ENCODE measurements around a stretch of chr17.

- PRO-cap, 2 experiments = no peak in any of the 2 experiments
Measured at GRCh38 chr17:19263329-19263933, 26.3 kb downstream of the EPN2 start.

GRCh38 chr17:19264577-19265040 is 27.4 kb downstream of the EPN2 start:
- PRO-cap, 2 experiments = no peak in any of the 2 experiments

DNA sequence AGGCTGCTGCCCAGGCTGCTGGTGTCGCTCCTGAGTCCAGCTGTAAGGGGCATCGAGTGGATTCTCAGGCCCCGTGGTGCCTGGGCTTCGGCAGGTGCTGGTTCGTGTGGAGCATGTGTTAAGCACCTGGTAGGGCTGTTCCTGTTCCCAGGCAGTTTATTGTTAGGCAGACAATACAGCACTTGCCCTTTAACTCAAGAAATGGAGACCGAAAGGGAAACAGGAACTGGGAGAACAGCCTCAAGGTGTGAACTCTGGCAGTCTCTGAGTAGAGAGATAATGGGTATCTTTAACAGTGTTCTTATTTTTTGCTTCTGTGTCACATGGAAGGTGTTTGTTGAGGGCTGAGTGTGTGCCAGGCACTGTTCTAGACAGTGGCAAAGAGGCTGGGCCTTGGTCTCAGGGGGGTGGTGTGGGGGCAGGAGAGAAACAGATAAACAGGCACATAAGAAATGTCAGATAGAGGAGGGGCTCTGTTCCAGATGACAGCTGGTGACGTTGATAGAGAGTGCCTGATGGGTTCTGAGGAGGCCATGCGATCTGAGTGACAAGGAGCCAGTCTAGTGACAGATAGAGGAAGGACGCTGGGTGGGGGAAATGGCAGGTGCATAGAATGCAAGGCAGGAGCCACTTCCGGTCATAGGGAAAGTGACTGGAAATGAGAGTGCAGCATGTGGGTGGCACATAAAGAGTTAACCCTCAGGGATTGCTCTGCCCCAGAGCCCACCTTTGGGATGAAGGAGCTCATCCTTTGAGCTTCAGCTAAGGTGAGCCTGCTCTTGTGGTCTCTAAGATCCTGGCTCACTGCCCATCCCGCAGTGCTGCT is 33.8 kb downstream of the EPN2 start:
- PRO-cap, 2 experiments = no peak in any of the 2 experiments

DNA sequence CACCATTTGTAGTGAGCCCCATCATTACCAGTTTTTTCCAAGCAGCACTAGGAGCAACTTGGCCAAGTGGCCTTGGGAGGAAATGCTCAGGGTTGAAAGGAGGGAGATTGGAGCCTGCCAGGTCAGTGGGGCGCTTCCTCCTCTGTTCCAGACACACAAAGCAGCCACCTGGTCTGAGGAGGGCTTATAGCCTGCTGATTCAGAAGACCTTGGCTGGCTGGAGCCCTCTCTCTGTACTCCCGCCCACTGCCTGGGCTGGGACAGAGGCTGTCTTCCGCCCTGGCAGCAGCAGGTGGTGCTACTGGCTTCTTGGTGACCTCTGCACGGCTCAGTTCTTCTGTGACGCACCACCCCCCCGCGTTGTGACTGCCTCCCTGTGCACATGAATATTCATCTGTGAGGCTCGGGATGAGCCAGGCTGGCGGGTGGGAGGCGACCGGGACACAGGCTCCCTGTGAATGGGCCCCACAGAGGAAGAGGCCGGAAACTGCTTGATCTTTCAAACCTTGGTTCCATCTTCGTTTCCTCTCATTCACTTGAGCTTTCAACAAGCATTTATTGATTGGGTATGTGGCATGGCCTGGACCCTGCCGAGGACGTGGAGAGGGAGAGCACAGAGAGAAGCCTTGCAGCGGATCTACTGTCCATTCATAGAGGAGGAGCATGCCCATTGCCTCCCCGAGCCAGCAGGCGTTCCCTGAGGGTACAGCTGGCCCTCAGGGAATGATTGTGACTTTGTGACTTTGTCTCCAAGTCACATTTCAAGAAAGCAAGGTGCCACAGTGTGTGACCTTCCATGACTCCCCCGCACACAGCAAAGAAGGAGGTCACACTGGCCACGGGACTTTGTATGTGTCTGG is 45.1 kb downstream of the B9D1 start:
- PRO-cap, 2 experiments = no peak in any of the 2 experiments

- PRO-cap, 2 experiments = no peak in any of the 2 experiments
Measured at GRCh38 chr17:19364670-19365530, 2.4 kb upstream of the B9D1 start.

GRCh38 chr17:19554231-19554867 is 20.7 kb downstream of the SLC47A1 start:
- PRO-cap, 2 experiments = no peak in any of the 2 experiments

DNA sequence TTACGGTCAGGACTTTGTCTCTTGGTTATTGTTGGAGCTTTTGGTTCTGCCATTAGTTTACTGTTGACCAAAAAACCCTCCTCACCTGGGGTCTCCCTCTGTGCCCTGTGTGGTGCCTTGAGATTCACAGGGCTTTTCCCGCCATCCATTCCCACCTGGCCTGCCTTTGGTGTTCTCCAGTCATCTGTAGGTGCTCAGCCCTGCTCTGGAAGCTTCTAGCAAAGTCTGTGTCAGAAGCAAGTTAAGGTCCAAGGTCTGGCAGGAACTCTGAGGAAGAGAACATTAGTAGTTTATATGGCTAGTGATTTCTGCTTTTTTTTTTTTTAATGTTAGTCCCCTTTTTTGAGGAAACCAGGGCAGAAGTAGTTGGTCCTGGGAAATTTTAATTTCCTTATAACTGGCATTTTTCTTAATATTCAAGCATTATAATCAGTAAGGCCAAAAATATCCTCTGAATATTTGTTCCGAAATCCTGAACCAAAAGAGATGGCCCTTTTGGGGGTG is 37.2 kb downstream of the SLC47A1 start:
- PRO-cap, 2 experiments = no peak in any of the 2 experiments

DNA sequence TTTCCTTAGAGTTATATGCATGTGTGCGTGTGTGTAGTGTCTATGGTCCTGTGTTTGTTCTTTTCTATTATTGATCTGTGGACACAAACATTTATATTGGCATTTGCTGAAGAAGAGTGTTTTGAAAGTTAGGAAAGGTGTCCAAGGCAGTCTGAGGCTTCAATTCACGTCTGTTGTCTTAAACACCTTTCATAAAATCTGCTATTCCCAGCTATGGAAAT is 6.0 kb upstream of the ALDH3A2 start:
- PRO-cap, 2 experiments = no peak in any of the 2 experiments

GRCh38 chr17:19656277-19656629 is 7.7 kb downstream of the ALDH3A2 start:
- PRO-cap, 2 experiments = no peak in any of the 2 experiments

GRCh38 chr17:19727143-19727970 is 11.0 kb upstream of the SLC47A2 start:
- PRO-cap, 2 experiments = no peak in any of the 2 experiments

DNA sequence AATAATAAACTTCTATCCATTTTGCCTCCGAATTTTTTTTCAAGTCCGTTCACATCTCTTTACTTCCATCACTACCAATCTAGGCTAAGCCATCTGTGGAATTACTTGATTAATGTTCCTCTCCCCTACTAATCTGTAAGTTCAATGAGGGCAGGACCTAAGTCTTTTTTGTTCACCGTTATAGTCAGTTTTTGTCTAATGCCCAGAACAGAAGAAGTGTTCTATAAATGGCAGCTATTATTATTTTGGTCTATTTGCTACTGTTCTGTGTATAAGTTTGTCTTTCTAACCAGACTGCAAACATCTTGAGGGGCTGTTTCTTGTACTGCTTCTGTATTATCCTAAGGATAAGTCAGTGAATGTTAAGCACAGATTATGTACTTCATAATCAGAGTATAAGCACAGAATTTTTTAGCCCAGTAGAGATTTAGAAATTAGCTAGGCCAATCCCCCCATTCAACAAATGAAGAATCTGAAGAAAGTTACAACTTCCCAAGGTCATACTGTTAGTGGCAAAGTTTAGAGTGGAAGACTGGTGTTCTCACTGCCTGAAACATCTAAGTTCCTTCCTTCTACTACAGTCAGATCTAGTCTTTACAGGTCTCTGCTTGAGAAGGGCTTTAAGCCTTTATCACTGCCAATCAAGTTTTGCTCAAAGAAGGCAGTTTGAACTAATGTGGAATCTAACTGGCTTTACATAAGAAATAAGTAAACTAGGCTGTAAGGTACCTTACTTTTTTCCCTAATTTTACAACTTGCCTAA is 11.2 kb downstream of the AKAP10 start:
- PRO-cap, 2 experiments = no peak in any of the 2 experiments

- PRO-cap, 2 experiments = no peak in any of the 2 experiments
Measured at GRCh38 chr17:19979831-19980885, 2.5 kb upstream of the AKAP10 start.

GRCh38 chr17:20086357-20087127 is 77.4 kb downstream of the SPECC1 start:
- PRO-cap, 2 experiments = no peak in any of the 2 experiments

DNA sequence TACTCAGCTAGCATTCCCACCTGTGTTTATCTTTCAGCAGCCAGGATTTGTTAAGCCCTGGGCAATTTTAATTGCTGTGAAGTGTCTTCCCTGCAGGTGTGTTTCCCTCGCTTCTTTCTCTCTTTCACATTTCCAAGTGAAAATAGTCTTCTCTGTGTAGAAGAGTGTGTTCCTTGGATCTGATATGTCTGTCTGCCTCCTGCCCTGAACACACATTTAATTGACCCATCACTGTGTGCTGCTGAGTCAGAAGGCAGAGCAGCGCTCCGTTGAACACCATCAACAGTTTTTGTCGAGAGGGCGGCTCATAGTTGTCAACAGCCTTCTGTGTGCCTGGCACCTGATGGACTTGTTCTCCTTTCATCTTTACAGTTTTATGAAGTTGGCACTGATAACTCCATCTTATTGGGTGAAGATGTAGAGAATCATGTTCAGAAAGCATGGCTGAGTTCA is 83.3 kb downstream of the SPECC1 start:
- PRO-cap, 2 experiments = no peak in any of the 2 experiments

GRCh38 chr17:20920717-20921333 is 122.0 kb downstream of the USP22 start:
- PRO-cap, 2 experiments = no peak in any of the 2 experiments

GRCh38 chr17:21017725-21018407 is 24.9 kb downstream of the USP22 start:
- PRO-cap, 2 experiments = no peak in any of the 2 experiments

DNA sequence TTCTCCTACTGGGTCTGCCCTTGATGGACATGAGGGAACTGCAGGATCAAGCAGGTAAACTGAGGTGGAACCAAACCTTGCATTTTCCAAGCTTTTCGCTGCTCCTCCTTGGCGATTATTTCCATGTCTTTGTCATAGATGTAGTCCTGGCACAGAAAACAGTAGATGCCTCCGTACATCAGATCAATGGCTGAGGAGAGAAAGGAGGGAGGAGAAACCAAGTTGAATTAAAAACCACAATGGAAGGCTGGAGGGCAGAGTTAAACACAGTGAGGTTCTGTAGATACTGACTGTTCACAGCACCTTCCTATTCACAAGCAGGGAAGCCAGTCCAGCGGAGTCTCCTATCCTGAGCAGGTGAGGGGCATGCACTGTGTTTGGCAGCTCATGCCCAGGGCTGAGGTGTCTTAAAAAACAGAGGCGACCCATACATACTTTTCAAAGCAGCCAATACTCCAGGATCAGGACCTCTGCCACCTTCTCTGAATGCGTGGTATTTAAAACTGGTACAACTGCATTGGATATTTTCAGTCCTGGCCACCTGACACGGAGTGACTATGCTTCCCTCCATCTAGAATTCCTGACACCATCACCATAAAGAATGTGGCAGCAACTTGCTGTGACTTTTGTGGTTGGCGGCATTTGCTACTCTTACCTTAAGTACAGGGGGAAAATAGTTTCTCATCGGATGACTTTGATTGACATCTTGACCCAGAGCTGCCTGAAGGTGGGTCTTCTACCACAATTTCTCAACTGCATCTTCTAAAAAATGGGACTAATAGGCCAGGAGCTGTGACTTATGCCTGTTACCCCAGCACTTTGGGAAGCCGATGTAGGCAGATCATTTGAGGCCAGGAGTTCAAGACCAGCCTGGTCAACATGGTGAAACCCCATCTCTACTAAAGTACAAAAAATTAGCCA is 21.5 kb downstream of the USP22 start:
- PRO-cap, 2 experiments = no peak in any of the 2 experiments

GRCh38 chr17:21124080-21124648 is 2.6 kb upstream of the DHRS7B start:
- PRO-cap, 2 experiments = no peak in any of the 2 experiments

DNA sequence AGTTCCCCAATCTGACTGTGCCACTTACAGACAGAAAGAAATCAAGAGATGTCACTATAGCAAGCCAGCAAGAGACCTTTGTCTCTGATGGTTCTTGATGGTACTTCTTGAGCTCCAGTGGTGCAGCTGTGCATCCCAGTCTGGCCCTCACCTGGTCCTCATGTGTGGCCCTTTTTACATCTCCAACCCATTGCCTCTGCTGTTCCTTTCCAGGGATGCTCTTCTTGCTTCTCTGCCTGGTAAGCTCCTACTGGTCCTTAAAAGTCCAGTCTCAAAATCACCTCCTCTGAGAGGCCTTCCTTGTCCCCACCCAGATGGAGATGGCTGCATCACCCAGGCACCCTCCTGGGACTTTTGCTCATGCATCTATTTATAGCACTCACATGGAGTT is 2.5 kb upstream of the MAP2K3 start:
- PRO-cap, 2 experiments = no peak in any of the 2 experiments

GRCh38 chr17:21300922-21301523 is 16.5 kb downstream of the MAP2K3 start:
- PRO-cap, 2 experiments = no peak in any of the 2 experiments

All from psoas muscle (tissue), 2 donors.